ENCODE data around the gene STOML3.

- PRO-cap = no peak
Observed at GRCh38 chr13:36430508-36431023, 1.7 kb upstream of the CCNA1 start.

DNA sequence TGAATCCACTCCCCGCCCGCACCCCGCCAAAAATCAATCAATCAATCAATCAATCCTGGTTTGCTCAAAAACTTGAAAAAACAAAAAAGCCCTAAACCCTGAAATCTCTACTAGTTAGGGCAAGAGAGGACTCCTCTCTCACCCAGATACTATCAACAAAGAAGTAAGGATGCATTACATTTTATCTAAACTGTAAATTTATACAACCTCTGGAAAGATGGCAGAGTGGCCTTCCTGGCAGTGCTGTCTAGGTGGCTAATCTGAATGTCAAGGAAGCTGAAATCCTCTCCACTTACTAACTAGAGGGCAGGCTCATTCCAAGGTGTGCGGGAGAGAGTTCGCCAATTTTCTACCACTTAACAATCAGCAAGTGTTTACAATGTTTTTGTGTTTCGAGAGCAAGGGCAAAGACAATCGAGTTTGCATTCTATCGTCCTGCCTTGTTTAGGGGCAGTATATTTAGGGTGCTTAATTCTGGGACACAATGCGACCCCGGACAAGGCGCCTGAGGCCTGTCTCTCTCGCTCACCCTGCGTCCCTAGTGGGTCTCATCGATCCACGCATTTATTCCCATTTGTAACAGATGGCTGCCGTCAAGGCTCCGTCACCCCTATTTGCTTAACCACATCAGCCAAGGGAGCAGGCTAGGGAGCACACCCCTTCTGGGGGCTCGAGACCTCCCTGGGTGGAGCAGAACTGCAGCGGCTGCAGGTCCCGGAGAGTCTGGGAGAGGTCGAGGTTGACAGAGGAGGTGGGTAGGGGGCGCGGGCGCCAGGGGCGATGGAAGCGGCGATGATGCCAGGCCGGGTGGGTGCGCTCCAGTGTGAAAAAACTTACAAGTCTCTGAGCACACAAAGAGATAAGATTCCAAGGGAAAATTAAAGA is 725 bp downstream of the ALG5 start:
- PRO-cap = bidirectional peak, plus-strand start at position 640 of the sequence, minus-strand start at position 540 of the sequence

DNA sequence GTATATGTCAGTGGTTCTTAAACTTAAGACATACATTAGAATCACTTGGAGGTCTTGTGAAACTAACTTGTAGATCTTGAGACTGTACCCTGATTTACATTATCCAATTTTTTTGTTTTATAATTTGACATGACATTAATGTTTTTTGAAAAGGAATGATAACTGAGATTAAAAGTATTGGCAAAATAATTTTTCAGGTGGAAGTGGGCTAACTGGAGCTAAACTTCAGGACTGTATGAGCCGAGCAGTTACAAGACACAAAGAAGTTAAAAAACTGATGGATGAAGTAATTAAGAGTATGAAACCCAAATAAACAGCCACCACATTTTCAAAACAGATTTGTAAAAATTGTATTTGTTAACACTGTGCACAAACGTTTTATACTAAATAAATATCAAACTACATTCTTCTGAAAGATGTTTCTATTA is 8.4 kb downstream of the EXOSC8 start:
- PRO-cap = no peak

DNA sequence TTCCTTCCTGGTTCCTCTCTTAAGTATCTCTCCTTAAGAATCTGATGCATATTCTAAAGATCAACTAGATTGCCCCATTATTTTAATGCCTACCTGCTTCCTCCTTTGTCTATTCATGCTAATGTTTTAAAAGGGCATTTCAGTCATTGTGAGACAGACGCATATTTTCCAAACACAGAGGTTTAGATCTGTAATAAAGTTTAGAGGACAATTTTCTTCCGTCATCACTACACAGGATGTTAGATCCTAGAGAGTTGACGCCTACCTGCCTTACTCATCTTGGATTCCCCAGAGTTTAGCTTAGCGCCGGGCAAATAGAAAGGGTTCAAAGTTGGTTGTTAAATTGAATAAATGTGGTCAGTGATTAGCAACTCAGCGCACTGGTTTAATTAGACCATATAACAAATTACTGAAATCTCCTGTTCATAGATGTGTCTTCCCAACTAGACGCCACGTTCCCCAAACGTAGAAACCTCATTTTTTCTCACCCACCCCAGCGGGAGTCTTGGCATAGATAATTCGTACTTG is 859 bp upstream of the UFM1 start:
- PRO-cap = no peak

GRCh38 chr13:38990532-38991138 is at the start of gene STOML3:
Gene STOML3 (minus strand): TSS chr13:38990831.
- PRO-cap = no peak

GRCh38 chr13:39010387-39011414 is 20.1 kb upstream of the STOML3 start:
- PRO-cap = no peak

DNA sequence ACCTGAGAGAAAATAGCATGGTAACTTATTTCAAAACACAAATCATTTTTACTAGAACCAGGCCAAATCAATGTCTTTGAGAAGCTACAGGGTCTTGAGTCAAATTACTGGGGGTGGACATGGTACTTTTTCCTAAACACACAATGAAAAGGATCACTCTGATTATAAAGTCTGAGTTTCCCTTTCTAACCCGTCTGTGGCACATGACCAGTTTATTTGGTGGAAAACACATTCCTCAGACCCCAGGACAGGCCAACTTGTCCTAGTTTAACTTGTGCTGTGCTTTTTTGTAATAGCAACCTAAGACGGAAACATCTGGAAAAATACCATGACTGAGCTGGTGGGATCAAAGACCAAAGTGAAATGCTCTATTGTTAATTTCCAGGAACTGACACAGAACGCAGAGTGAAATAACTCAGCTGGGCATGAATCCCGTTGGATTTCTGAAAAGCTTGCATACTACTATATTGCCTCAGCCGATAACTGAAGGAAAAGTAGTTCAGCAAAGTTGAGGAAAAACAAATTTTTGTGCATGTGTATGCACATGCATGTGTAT is 188.1 kb downstream of the LHFPL6 start:
- PRO-cap = no peak

DNA sequence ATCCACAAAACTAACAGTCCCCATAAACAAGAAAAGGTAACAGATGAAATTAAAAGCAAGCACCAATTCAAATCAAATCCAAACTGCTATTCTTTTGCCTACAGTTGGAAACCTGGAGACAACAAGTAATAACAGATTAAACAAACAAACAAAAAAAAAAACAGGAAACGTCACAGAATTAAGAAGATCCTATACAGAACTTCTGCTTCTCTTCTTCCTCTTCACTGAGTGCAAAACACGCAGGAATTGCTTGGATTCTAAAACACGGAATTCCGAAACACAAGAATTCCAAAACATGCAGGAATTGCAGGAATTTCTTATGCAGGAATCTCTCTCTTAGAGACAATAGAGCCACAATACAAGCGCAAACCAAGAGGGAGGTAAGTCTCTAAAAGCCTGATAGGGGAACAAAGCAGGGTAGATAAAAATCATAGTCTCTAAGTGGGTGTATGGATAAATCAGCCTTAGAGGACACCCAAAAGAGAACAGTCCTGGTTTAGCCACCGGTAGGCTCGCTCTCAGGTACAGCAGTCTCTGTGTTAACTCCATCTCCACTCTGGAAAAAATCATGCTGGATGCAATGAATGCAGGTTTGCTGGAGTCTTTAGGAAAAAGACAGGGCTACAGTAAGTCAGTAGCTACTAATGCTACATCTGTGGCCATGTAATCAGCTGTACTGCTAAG is 112.9 kb downstream of the LHFPL6 start:
- PRO-cap = no peak

GRCh38 chr13:39565524-39566000 is 37.4 kb downstream of the LHFPL6 start:
- PRO-cap = no peak

GRCh38 chr13:39601956-39603039 is 695 bp downstream of the LHFPL6 start:
- PRO-cap = unidirectional peak, plus-strand start at chr13:39602720; unidirectional peak, plus-strand start at chr13:39602750

- PRO-cap = no peak
Observed at GRCh38 chr13:40236642-40237189, 429.7 kb downstream of the FOXO1 start.

- PRO-cap = no peak
Observed at GRCh38 chr13:40344012-40344850, 322.2 kb downstream of the FOXO1 start.

- PRO-cap = no peak
Observed at GRCh38 chr13:40344851-40345223, 321.6 kb downstream of the FOXO1 start.

DNA sequence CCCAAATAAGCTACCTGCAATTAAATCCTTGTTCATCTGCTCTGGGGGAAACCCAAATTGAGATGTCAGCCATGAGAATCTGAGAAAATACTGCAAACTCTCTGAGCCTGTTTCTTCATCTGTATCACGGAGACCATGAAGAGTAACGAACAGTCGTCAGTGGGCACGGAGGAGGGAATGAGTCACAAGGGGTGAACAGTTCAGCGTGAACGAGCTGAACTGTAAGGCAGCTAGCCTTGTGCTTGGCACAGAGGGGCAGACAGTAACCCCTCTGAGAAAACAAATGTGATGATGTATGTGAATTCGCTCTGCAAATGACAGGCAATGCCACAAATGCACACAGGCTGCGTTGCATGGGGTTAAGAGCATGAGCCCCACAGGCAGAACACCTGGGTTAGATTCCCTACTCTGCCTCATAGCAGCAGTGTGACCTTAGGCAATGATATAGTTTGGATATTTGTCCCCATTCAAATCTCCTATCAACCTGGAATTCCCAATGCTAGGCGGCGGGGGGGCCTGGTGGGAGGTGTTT is 288.6 kb downstream of the FOXO1 start:
- PRO-cap = no peak

DNA sequence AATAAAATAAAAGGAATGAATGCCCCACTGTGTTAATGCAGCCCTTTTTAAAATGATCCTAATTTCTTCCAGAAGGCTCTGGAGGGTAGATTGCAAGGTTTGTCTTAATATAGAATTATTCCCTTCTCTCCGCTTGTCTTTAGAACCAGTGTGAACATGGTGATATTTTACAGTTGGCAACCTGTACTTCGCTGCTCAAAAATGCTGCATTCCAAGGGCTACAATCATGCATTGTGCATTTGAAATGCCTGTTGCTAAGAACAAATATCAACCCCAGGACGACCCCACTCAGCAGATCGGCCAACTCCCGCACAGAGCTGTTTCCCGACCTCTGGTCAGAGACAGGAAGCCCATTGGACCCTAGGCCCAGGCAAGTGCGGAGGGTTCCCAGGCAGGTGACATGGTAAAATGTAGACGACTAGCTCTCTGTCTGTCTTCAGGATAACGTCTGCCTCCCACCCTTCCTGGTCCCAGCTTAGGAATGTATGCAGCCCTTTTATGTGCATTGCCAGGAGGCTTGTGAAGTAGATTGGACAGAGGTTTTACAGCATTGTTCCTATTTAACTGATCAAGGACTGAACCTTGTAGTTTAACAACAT is 263.5 kb downstream of the FOXO1 start:
- PRO-cap = no peak

GRCh38 chr13:40503801-40504609 is 162.4 kb downstream of the FOXO1 start:
- PRO-cap = no peak

DNA sequence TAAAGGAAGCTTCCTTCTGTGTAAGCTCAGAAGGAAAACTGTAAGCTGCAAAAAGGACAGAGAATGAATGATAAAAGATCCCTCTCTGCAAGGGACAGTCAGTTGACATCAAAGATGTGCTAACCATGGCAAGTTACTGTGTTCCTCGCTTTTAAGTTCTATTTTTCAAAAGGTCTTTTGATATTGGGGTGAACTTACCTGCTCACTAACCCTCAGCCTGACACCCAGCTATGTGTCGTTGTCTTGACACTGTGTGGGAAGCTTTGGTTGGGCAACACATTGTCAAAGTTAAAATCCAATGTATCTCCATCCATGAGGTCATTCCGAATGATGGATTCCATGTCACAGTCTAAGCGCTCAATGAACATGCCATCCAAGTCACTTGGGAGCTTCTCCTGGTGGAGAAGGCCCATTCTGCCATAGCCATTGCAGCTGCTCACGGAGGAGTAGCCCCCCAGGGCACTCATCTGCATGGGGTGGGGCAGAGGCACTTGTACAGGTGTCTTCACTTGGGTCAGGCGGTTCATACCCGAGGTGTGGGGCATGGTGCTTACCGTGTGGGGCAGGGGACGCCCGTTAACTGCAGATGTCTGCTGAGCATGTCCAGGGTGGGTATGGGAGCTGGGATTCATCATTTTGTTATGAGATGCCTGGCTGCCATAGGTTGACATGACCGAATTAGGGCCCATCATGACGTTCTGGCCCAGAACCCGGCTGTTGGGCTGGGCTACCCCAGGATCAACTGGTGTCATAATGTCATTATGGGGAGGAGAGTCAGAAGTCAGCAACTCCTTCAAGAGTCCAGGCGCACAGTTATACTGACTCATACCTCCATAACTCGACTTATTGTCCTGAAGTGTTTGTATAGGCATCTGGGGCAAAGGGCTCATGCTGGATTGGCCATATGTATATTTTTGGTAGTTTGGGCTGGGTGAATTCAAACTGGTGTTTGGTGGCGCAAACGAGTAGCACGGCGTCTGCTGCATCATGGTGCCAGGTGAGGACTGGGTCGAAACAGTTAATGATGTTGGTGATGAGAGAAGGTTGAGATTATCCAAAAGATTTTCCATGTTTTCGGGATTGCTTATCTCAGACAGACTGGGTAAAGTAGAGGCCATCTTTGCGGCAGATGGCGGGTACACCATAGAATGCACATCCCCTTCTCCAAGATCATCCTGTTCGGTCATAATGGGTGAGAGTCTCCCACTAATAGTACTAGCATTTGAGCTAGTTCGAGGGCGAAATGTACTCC is 106.7 kb downstream of the FOXO1 start:
- PRO-cap = no peak

DNA sequence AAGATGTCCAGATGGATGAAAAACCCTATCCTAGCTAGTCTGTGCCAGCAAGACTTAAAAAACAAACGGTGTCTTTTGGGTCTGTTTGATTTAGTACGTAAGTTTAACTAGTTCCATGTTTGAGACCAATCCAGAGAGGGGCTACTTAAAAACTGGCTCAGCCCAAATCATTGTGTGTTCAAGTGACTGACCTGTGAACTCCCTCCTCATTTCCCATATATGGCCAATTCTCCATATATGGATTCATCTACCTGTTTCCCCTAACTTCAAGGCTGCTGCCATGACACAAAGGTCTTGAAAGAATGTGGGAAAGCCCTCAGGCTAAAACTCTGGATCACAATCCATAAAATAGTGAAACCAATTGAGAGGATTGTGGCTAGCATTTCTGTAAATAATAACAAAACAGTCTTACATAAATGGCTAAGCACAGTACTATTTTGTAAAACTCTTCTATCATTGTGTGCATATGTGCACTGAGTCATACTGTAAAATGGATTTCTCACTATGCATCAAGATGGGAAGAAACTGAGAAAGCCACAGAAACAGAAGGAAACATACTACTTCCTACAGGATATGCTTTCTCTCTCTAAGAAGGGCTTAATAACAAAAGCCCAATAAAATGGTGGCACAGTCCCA is 80.5 kb downstream of the FOXO1 start:
- PRO-cap = no peak

DNA sequence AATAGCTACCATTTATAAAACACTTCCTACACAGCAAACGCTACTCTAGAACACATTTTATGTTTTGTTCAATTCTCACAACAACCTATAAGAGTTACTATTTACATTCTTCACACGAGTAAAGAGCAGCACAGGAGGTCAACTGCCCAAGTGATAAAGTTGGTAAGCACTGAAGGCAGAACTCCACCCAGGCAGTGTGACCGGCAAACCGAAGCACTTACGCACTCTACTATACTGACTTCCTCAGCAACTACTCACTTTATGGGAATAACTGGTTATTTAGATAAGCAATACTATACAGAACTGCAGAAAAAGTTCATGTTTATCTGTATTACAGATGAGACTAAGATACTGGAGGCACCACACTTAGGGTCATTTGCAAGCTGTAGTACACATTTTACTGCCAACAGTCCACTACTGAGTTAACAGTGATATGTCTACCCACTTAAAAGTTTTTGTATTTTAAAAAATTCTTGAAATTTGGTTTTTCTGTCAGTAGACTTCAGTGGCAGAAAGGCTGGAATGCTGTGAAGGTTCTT is 28.8 kb downstream of the FOXO1 start:
- PRO-cap = no peak

GRCh38 chr13:40734612-40735115 is 36.3 kb downstream of the MRPS31 start:
- PRO-cap = bidirectional peak, plus-strand start at chr13:40734920, minus-strand start at chr13:40734882

All from neuron (in vitro differentiated cells).